OVCAR3 (cell line): ENCODE measurements around the gene CLK1.

DNA sequence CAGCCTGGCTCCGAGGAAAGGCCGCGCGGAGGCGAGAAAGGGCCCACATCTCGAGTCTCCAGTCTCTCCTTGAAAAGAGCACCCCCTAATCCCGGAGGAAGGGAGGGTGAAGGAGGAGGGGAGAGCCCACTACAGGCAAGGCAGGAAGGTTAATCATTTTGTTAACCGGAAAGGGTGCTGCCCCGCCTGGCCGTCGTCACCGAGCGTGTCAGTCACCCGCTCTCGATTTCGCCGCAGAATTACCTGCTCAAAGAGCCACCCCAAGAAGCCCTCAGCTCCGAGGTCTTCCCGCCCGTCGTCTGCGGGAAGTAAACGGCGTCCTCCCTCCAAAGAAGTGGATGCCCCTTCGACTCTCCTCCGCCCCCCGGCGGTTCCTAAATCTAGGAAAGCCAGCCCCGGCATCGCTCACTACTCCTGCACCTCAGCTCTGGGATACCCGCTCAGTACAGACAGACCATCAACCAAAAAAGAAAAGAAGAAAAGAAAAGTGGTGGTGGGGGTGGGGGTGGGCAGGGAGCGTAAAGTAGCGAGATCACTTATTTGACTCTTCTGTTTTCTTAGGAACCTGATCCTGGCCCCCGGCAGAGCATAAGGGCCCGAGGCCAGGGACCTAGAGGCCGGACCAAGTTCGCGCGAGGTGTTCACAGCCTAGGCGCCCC is 11.4 kb upstream of the SATB2 start:
- RRBS, result 93% methylated on average over 11 of the region's 40 CpGs

- RRBS, result no CpG with 5 or more reads among the region's 2 CpGs
These were observed 31.4 kb upstream of the SATB2 start for GRCh38 chr2:199489173-199489578.

- RRBS, result no CpG with 5 or more reads among the region's 1 CpG
These were observed 3.0 kb downstream of the SPATS2L start for GRCh38 chr2:200309231-200310120.

DNA sequence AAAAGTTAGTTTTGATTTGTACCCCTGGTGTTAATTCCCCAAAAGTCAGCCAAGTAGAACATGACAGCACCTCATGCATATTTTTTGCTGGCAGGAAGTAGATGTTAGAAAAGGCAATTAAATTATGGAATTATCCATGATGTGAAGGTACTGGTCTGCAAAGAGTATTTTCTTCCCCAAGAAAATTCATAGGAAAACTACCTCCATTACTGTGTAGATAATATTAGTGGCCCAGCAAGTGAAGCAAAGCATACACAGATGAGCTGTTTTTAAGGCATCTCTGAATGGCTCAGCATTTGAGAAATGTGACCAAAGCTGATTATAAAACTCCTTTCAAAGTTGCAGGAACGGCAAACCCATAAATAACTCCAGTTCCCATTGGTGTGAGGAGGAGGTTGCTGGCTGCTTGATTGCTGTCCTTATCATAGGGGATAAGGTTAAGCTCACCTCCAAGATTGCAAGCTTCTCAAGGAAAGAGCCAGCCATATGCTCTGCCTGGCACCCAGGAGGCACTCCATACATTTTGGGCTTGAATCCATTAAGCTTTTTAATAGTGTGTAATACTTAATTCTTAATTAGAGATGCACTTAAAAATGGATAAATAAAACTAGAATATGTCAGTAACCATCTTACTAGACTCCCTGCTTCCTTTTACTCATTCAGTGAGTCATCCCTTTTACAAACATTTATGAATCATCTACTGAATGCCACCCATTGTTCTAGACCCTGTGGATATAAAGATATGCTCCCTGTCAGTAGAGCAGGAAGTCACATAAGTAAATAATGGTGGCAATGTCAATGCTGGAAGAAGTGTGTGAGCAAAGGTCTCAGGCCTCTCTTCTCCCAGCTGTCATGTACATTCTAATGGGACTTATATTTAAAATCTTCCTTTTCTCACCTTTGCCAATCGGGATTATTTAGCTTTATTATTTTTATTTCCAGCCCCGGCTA is 99.2 kb downstream of the SPATS2L start:
- RRBS, result no CpG with 5 or more reads among the region's 3 CpGs

- RRBS, result no CpG with 5 or more reads among the region's 2 CpGs
These were observed 77.3 kb downstream of the KCTD18 start for GRCh38 chr2:200432390-200433055.

- RRBS, result no CpG with 5 or more reads among the region's 9 CpGs
These were observed 26.5 kb downstream of the AOX1 start for GRCh38 chr2:200612272-200612797.

- RRBS, result no CpG with 5 or more reads among the region's 5 CpGs
These were observed 38.7 kb downstream of the AOX1 start for GRCh38 chr2:200624344-200625060.

DNA sequence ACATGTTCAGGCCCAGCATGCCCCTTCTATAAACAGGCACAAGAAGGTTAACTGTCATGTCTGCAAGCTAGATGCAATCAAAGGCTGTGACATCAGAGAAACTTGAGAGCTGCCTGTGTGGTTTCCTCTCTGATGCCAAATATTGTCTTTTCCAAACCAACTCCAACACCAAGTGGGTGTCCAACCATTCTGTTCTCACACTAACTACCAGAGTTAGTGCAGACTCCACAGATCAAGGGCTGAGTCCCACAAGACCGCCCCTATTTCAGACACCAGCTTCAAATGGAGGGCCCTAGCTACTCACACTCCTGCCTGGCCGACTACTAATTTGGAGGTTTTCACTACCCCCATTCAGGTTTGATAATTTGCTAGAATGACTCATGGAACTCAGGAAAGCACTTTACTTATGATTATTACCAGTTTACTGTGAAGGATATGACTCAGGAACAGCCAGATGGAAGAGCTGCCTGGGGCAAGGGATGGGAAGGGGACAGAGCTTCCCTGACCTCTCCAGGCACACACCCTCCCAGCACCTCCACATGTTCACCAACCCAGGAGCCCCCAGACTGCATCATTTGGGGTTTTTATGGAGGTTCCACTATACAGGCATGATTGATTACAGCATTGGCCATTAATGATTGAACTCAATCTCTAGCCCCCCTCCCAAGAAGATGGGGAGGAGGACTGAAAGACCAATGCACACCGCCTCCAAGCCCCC is 46.2 kb upstream of the BZW1 start:
- RRBS, result no CpG with 5 or more reads among the region's 3 CpGs

DNA sequence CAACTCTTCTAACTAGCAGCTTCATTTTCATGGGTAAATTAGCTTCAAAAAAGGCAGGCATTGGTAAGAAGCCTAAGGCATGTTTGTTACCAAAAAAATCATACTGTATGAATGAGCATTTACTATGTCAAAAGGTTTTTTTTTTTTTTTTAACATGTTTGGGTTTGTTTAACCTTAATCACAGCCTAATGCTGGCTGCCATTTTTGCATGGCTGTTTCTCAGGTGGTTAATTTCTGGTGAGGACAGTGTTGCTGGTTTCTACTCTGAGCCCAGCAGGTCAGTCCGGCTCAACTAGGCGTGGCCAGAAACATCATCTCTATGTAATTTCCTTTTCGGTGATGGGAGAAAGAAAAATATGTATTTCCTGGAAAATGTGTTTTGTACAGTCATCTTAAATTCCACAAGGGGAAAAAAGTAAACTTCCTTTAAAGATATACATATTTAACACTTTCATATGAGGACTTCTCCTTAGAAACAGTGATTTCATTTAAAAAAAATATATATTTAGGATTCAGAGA is 24.9 kb upstream of the BZW1 start:
- RRBS, result no CpG with 5 or more reads among the region's 3 CpGs

GRCh38 chr2:200795163-200795619 is 16.5 kb upstream of the BZW1 start:
- RRBS, result no CpG with 5 or more reads among the region's 5 CpGs

GRCh38 chr2:200849641-200850016 is 14.8 kb downstream of the CLK1 start:
- RRBS, result no CpG with 5 or more reads among the region's 3 CpGs

- RRBS, result no CpG with 5 or more reads among the region's 10 CpGs
These were observed 10.7 kb downstream of the CLK1 start for GRCh38 chr2:200853608-200854213.

GRCh38 chr2:200864533-200865546 is at the start of gene CLK1:
Gene CLK1, minus strand, starts transcription at chr2:200864658.
- RRBS, result no CpG with 5 or more reads among the region's 58 CpGs

- RRBS, result no CpG with 5 or more reads among the region's 2 CpGs
These were observed 14.4 kb downstream of the HYCC2 start for GRCh38 chr2:201056956-201057621.

GRCh38 chr2:201123340-201123603 is 7.3 kb downstream of the CFLAR start:
- RRBS, result no CpG with 5 or more reads among the region's 3 CpGs

GRCh38 chr2:201128934-201129976 is 13.3 kb downstream of the CFLAR start:
- RRBS, result 97% methylated on average over 2 of the region's 6 CpGs

GRCh38 chr2:201160312-201160938 is 22.5 kb upstream of the CASP10 start:
- RRBS, result no CpG with 5 or more reads among the region's 10 CpGs

GRCh38 chr2:201219226-201219747 is 36.3 kb downstream of the CASP10 start:
- RRBS, result no CpG with 5 or more reads among the region's 4 CpGs

GRCh38 chr2:201232140-201232576 is 28.2 kb upstream of the CASP8 start:
- RRBS, result 12% methylated on average over 4 of the region's 7 CpGs

GRCh38 chr2:201252490-201252854 is 7.9 kb upstream of the CASP8 start:
- RRBS, result no CpG with 5 or more reads among the region's 5 CpGs